ENCODE measurements around a stretch of chr17.

DNA sequence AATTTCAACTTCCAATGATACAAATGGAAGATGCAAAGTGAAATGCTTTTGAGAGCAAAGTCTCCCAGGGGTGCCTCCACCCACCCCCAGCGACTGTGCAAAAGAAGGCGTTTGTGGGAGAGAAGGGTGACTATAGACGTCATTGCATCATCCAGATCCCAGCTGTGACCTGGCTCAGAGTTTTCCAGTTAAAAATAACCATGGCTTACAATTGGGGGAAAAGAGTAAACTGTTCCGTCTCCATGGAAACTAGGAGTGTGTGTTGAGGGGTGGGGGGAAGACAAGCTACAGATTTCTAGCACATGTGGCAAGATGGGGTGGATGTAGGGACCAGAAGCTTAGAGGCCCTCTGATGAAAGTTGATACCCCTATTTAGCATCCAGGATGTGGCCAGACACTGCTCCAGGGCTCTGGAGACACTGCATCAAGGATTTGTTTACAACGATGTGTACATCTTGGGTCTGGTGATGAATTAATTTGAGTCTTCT is 6.4 kb upstream of the DUSP14 start:
- PRO-cap: no peak

- PRO-cap: unidirectional peak, minus-strand start at chr17:37490194
Measured at GRCh38 chr17:37489983-37490823, 512 bp downstream of the DUSP14 start.

DNA sequence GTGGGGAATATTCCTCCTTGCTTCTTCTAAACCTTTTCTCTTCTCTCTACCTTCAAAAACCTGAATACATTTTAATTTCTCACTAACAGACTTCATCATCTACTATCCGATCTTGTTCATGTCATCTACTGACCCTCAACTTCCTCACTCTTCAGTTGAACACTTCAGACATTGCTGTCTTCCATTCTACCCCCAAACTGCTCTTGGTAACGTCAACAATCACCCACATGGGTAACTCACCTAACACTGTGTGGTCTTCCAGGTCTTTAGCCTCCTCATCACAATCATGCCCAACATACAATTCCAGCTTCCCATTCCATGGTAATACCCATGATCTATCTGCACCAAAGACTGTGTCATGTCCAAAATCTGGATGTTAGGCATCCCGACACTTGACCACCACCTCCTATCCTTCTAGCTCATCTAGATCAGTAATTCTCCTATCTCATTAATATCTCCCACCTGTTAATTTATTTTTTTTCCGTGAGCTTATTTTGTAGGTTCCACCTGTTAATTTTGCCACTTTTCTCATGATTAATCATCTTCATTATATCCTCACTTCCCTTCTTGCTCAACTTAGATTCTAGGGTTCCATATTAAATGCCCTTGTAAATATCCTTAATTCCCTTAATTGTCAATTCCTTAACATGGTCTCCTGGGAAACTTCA is 21.6 kb downstream of the SYNRG start:
- PRO-cap: no peak

- PRO-cap: no peak
Measured at GRCh38 chr17:37608038-37608319, 1.2 kb downstream of the SYNRG start.

- PRO-cap: no peak
Measured at GRCh38 chr17:37648552-37649339, 5.5 kb upstream of the DDX52 start.

GRCh38 chr17:37745789-37746063 is 867 bp upstream of the HNF1B start:
- PRO-cap: no peak

- PRO-cap: no peak
Measured at GRCh38 chr17:38326884-38327375, 16.8 kb downstream of the GPR179 start.

- PRO-cap: no peak
Measured at GRCh38 chr17:38453995-38454513, 25.8 kb downstream of the ARHGAP23 start.

- PRO-cap: no peak
Measured at GRCh38 chr17:38463403-38464197, 35.3 kb downstream of the ARHGAP23 start.

GRCh38 chr17:38466225-38467338 is 38.3 kb downstream of the ARHGAP23 start:
- PRO-cap: no peak

- PRO-cap: no peak
Measured at GRCh38 chr17:38473999-38475219, 46.1 kb downstream of the ARHGAP23 start.

GRCh38 chr17:38509284-38509687 is 81.0 kb downstream of the ARHGAP23 start:
- PRO-cap: no peak

GRCh38 chr17:38557757-38558837 is 47.7 kb downstream of the SRCIN1 start:
- PRO-cap: bidirectional peak, plus-strand start at chr17:38558399, minus-strand start at chr17:38558133; unidirectional peak, plus-strand start at chr17:38558399

DNA sequence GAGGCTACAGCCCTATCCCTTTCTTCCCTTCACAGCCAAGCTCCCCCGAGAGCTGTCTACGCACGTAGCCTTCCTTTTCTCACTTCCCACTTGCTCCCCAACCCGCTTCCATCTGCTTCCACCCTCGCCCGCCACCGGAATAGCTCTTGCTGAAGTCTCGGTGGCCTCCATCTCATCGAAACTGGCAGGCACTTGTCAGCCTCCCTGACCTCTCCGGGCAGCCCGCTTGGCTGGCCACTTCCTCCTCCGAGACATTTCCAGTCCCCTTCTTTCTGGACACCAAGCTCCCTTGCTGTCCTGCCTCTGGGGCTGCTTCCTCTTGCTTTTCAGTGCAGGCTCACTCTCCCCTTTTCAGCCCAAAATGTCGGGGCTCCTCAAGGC is 10.8 kb upstream of the EPOP start:
- PRO-cap: no peak

GRCh38 chr17:38746230-38747277 is 1.6 kb downstream of the PCGF2 start:
- PRO-cap: no peak

DNA sequence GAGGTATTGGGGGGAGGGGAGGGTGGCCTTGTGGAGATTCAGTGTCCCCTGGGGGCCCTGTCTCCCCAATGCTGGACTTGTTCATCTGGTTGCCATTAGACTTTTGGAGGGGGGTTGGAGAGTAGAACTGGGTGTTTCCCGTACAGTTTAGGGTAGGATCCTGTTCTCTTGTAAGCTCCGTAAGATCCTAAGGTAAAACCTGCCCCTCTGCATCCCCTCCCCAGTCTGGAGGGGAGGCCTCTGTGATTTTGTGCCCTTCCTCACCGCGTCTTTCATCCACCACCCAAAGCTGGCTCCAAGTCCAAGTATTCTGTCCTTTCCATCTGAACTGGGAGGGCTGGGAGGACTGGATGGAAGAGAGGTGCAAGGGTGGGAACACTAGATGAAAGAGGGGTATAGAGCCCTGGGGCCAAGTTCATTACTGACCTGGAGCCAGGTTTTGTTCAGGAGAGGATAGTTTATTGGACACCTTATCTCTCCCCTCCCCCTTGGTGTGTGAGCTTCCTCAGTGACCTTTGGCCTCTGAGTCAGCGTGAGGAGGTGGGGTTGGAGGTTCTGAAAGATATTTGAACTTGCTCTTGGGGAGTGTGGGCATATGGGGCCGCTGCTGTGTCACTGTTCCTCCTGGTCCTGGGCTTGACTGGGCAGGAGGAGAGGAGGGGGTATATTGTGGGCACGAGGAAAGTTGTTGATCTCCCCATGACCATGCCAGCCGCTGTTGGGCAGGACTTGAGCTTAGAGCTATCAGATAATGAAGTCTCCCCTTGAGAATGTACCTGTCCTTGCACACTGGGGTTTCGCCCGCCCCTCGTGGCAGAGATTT is 1.5 kb downstream of the LASP1 start:
- PRO-cap: no peak

- PRO-cap: no peak
Measured at GRCh38 chr17:38896091-38897005, 26.5 kb downstream of the LASP1 start.

DNA sequence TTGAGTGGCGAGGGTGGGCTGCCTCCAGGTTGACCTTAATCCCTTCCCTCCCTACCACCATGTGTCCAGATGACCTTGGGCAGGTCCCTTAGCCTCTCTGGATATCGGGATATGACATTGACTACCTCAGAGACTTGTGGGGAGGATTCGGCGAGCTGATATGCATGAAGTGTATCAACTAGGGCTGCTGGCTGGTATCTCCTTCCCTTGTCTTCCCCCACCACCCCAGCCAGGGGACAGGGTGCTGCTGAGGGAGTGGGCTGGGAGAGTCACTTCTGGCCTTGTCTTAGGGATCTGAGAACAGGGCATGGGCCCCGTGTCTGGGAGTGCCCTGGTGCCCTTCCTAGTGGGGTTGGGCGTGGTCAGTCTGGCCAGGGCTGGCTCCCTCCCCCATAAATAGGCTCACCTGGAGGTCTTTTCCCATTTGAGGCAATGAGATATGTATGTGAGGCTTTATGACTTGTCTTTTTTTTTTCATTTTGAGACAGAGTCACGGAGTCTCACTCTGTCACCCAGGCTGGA is 41.5 kb downstream of the LASP1 start:
- PRO-cap: no peak

- PRO-cap: no peak
Measured at GRCh38 chr17:38919569-38920557, 47.3 kb downstream of the FBXO47 start.

GRCh38 chr17:39002943-39003696 is 35.9 kb upstream of the FBXO47 start:
- PRO-cap: no peak